Breast epithelium (tissue), 2 donors: Measurements from ENCODE around the genes CD24, OSTM1 and SNX3.

DNA sequence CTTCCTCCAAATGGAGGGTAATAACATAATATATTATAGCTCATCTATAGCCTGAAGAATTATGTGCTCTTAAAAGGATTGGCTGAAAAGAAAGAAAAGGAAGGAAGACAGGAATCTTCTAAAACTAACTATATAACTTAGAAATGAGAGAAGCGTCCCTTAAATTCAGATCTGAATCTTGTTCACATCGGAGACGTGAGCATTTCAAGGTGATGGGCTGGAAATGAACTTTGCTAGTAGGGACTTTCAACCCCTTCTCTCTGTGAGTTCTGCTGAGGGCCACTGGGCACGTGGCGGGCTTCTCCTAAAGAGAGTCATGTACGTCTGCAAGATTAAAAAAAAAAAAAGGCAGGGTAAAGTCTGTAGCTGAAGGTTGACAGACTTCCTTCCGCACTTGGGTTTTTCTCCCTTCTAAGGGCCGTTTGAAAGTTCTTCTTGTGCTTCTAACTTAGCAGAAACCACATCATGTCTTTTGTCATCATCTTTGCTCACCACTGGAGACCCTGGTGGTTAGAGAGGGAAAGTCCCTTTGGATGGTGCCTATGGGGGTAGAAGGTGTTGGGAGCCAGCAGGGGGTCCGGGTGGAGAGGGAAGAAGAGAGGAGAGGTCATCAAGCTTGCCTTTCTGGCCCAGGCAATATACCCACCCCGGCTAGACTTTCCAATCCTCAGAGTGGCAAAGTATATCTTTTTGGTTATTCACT, 31.4 kb downstream of the PRDM1 start:
- PRO-cap, result no peak
- RAMPAGE, long total RNA, 2 experiments, result no peak in any of the 2 experiments

GRCh38 chr6:106184683-106184996, 98.5 kb downstream of the PRDM1 start:
- PRO-cap, result no peak
- RAMPAGE, long total RNA, 2 experiments, result no peak in any of the 2 experiments

GRCh38 chr6:106195609-106196120, 109.5 kb downstream of the PRDM1 start:
- PRO-cap, result no peak
- RAMPAGE, long total RNA, 2 experiments, result no peak in any of the 2 experiments

GRCh38 chr6:106496651-106497155, 132.6 kb downstream of the RTN4IP1 start:
- PRO-cap, result no peak
- RAMPAGE, long total RNA, 2 experiments, result no peak in any of the 2 experiments

DNA sequence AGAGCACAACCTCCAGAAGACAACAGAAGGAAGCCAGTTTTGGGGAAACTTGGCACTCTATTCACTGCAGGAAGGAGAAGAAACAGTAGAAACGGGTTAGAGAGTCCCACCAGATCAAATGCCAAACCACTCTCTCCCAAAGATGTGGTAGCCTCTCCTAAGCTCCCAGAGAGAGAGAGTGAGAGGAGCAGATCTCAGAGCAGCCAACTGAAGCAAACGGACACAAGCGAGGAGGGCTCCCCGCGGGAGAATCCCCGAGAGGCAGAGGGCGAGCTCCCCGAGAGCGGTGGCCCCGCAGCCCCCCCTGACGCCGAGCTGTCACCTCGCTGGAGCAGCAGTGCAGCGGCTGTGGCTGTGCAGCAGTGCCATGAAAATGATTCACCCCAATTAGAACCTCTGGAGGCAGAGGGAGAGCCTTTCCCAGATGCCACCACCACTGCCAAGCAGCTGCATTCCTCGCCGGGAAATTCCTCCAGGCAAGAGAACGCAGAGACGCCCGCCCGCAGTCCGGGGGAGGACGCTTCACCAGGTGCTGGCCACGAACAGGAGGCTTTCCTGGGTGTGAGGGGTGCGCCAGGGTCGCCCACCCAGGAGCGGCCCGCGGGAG, 117.8 kb downstream of the RTN4IP1 start:
- PRO-cap, result unidirectional peak, plus-strand start at position 489 of the sequence
- RAMPAGE, long total RNA, 2 experiments, result no peak in any of the 2 experiments

DNA sequence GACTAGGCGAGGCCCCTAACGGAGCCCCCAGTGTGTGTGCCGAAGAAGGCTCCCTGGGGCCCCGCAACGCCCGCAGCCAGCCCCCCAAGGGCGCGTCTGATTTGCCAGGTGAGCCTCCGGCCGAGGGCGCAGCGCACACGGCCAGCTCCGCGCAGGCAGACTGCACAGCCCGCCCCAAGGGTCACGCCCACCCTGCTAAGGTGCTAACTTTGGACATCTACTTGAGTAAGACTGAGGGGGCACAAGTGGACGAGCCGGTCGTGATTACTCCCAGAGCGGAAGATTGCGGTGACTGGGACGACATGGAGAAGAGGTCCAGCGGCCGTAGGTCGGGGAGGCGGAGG, 117.3 kb downstream of the RTN4IP1 start:
- PRO-cap, result no peak
- RAMPAGE, long total RNA, 2 experiments, result no peak in any of the 2 experiments

- PRO-cap, result no peak
- RAMPAGE, long total RNA, 2 experiments, result no peak in any of the 2 experiments
These were observed 68.2 kb downstream of the RTN4IP1 start for GRCh38 chr6:106561056-106561505.

DNA sequence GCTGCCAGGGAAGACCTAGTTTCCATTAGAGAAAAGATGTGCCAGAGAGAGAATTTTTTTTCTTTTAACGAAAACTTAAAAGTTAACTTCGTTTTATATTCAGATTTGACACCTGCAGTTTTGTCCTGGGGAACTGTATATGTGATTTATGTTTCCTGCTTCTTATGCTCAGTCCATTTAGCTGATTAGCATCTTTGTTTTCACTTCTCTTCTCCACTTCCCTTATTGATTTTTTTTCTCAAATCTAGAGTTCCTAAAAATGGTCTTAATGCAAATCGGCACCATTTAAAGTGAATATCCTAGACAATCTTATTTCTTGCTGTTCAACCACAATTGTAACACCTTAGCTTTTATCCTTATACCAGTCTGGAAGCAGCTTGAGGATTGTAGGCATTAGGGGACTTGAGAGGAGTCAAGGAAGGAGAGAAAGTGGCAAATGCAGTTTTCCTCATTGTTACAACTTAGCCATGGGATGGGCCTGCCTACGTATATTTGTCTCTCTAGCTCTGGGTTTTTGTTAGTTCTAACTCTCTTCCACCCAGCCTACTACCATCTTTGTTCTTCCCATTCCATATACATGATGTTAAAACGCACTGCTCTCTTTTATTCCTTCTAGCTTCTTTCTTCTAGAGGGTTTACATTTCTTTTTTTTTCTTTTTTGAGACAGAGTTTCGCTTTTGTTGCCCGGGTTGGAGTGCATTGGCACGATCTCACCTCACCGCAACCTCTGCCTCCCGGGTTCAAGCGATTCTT, 8.5 kb downstream of the QRSL1 start:
- PRO-cap, result no peak
- RAMPAGE, long total RNA, 2 experiments, result no peak in any of the 2 experiments

GRCh38 chr6:106702023-106702432, 72.7 kb downstream of the QRSL1 start:
- PRO-cap, result no peak
- RAMPAGE, long total RNA, 2 experiments, result no peak in any of the 2 experiments

- PRO-cap, result no peak
- RAMPAGE, long total RNA, 2 experiments, result no peak in any of the 2 experiments
These were observed 85.8 kb downstream of the QRSL1 start for GRCh38 chr6:106715304-106715503.

- PRO-cap, result no peak
- RAMPAGE, long total RNA, 2 experiments, result no peak in any of the 2 experiments
These were observed 87.7 kb downstream of the CD24 start for GRCh38 chr6:106886799-106887340.

DNA sequence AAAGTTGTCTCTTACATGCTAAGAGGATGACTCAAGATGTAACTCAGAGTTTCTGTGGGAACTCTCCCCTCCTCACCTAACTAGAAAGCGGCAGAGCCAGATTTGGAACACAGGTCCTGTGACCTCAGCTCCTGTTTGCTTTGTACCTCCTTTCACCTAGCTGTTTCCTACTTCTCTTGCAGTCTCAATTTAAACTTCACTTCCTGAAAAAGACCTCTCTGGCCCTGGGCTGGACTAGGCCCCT, 60.8 kb downstream of the CD24 start:
- PRO-cap, result no peak
- RAMPAGE, long total RNA, 2 experiments, result no peak in any of the 2 experiments

DNA sequence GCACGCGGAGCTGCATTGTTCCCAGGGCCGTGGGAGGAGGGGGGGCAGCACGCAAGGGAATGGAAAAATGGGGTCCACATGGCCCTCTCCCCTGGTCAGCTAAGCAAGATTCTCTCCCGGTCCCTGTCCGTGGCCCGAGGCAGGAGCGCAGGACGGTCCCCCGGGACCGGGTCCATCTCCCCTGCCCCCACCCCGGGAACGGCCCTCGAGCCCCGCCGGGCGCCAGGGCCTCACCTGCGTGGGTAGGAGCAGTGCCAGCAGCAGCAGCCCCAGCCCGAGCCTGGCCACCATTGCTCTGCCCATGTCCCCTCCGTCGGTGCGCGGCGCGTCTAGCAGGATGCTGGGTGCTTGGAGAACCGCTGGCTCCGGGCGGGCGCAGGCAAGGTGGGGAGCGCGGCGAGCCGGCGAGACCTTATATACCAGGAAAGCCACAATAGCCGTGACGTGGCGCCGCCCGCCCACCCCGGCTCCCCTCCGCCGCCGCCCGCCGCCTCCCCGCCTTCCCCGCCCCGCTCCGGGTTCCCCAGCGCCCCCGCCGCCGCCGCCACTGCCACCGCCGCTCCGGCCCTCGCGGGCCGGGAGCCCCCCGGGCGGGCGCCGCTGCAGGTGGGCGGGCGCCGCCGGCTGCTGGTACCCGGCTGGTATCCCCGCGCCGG, at the start of gene CD24:
Gene CD24 (minus strand): TSS at position 386 of the 656 bp plus-strand sequence.
- PRO-cap, result bidirectional peak, plus-strand start at position 519 of the sequence, minus-strand start at position 331 of the sequence
- RAMPAGE, long total RNA, 2 experiments, result start-site peak on the minus strand in 1 of 2 experiments, centred at position 388 of the sequence, 2,032 reads per replicate

- PRO-cap, result no peak
- RAMPAGE, long total RNA, 2 experiments, result no peak in any of the 2 experiments
These were observed 1.8 kb upstream of the CD24 start for GRCh38 chr6:106976394-106976755.

- PRO-cap, result no peak
- RAMPAGE, long total RNA, 2 experiments, result no peak in any of the 2 experiments
These were observed 64.5 kb downstream of the SEC63 start for GRCh38 chr6:107893274-107894147.

GRCh38 chr6:107964687-107965404, 6.8 kb upstream of the SEC63 start:
- PRO-cap, result no peak
- RAMPAGE, long total RNA, 2 experiments, result no peak in any of the 2 experiments

DNA sequence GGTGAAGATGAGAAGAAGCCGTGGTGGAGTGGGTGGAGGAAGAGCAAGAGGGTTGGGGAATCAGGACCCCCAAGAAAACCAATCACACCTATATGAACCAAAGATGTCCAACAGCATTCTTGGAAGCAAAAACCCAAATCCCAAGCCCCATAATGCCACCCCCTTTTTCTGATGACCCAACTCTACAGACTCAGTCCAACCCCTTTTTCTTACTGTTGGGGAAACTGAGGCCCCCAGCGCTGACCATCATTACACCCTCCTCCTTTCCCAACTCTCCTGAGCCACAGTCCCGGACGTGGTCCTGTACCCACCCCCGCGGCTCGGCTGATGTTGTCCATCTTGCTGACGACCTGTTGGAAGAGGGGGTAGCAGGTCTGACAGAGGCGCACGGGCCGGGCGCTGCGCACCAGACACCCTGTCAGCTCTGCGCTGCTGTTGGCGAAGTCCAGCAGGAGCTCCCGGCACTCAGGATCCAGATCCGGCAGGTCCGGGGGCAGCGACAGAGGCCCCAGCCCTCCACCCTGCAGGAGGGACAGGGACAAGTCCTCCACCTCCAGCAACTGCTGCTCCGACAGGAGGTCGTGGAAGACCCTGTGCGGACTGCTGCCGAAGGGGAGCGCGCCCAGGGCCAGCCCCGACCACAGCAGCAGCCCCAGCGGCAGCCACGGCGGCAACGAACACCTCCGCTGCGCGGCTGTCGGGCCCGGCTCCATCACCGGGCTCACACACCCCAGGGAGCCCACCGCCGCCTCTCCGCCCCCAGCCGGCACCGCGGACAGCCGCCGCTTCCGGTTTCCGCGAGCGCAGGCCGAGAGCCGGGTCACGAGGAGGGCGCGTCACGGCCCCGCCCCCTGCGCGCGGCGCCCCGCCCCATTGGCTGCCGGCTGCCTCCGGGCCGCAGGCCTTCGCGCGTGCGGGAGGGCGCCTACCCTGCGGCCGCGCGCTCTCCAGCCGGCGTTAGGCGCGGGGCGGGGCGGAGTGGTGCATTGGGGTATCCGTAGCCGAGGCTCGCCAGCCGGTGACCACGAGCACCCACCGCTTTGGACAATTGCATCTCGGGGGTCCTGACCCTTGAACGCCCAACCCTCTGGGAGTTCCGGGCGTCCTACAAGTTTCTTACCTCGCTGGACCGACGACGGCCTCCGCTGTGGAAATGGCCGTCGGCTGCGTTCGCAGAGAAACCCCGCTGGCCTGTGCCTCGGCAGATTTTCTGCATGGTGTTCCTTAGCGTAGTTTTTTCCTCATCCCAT, at the start of gene OSTM1:
Gene OSTM1 (minus strand): TSS at position 803 of the 1,250 bp plus-strand sequence.
- PRO-cap, result bidirectional peak, plus-strand start at position 893 of the sequence, minus-strand start at position 788 of the sequence
- RAMPAGE, long total RNA, 2 experiments, result no peak in any of the 2 experiments

DNA sequence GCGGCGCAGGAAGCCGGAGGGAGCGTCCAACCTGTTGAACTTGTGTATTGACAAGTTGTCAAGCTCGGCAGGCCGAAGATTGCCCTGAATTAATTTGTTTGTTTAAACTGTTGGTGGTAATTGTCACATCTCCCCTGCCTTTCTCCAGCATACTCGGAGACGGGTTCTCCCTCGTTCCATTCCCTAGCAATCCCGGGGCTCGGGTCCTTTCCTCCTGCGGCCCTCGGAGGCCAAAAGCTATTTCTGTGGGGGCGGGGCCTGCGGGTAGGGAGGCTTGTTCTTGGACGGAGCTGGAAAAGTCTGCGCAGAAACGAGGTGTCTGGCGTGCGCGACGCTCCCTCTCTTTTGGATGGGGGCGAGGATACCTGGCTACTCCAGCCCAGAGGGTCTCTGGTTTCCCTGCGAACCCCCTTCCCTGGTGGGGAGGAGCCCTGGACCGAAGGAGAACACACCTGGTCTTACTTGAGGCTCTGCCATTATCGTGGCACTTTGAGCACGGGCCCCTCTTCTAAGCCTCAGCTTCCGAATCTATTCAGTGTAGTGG, 10.0 kb downstream of the NR2E1 start:
- PRO-cap, result no peak
- RAMPAGE, long total RNA, 2 experiments, result no peak in any of the 2 experiments

DNA sequence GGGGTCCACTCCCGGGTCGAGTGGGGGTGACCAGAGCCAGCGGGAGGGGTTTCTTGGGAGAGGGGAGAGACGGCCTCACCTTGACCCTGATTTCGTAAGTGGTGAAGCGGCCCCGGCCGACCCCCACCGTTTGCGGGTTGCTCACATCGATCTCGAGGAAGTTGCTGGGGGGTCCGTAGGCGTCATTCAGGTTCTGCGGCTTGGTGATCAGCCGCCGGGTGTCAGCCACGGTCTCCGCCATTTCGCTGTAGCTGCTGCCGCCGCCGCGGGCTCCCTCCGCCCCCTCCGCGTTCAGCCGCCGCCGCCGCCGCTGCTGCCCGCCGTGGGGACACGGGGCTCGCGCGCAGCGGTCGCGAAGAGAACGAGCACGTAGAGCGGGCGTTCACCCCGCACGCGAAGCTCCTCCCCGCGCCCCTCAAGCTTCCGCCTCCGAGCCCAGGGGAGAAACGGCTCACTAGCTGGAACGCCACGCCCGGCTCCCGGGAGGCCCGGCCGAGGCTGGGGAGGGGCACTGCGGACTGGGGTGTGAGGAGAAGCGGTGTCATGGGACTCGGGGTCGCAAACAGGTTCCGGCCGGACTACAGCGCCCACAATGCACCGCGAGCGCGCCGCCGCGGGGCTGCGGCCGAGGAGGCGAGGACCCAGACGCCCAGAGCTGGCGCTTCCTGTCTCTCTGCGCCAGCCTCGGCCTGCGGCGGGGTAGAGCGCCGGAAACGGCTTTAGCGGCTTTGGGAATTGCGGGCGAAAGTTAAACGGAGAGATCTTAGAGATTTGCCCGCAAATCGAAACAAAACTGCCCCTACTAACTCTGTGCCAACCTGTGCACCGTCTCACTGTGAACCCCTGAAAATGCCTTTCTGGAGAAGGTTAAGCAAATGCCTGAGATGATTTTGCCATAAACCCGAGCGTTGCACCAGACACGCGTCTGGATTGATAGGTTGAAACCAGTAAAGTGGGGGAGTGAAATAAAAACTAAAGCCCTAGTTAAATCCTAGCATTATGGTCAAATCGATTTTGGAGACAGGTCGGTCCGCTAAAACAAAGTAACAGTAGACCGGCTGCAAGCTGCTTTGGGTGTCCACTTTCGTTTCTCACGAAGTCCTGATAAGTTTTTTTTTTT, at the start of gene SNX3:
Gene SNX3 (minus strand): TSS at position 360 of the 1,120 bp plus-strand sequence.
- PRO-cap, result bidirectional peak, plus-strand start at position 616 of the sequence, minus-strand start at position 286 of the sequence
- RAMPAGE, long total RNA, 2 experiments, result start-site peak on the minus strand in 2 of 2 experiments, centred at positions 286 to 289 of the sequence, 119 to 636 reads per replicate

DNA sequence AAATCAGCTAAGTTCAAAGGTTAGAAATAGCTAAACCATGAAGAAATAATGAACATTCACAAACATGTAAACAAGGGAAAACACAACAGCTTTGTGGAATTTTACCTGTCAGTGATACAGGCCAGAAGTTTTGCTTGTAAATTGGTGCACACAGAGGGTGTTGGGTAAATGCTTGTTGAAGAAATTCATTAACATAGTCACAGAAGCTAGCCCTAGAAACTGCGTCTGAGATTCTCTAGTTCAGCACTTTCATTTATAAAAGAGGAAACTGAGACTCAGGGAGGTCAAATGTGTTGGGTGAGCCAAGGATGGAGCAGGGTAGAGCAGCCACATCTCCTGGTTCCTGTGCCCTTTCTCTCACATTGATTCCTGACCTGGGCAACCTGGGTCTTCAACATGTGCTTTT, 14.4 kb upstream of the FOXO3 start:
- PRO-cap, result no peak
- RAMPAGE, long total RNA, 2 experiments, result no peak in any of the 2 experiments